ENCODE measurements around a stretch of chr7.

DNA sequence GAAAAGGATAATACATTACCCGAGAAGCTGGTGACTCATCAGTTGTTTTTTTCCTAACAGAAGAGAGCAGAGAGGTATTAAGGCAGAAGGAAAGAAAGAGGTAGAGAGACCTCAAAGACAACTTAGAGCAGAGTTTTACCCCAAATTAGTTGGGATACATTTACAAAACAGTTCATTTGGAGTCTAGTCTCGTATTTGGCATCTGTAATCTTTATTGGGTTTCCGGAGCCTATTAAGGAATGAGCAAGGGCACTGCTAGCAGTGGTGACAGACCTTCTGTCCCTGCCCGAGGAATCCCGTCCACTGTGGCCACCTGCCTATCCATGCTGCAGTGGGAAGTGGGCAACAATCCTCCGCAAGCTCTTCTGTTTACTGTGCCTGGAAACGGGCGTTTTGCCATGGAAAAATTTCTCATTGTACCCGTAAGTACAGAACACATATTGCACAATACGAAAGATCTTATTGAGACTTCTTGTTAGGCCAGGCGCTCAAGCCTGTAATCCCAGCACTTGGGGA is 169.9 kb upstream of the MKLN1 start:
- RRBS: no CpG with 5 or more reads among the region's 11 CpGs

DNA sequence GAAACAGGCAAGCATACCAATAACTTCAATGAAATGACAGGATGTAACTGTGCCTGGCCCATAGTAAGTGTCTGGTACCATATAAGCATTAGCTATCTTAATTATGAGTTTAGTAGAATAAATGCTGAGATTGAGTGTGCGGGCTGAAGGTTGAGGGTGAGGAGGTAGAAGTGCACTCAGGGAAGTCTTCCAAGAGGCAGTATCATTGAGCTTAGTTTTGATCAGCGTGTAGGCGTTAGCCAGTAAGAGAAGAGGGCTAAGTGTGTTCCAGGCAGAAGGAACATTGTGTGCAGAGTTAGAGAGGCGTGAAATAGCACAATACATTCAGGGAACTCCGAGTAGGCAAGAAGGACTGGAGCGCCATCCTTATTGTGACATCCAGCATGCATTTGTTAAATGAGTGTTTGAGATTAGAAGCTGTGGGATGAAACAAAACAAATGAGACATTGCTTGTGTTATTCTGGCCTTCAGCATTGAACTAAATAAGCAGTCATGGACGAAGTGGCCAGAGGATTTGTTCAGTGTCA is 140.9 kb upstream of the MKLN1 start:
- RRBS: no CpG with 5 or more reads among the region's 7 CpGs

DNA sequence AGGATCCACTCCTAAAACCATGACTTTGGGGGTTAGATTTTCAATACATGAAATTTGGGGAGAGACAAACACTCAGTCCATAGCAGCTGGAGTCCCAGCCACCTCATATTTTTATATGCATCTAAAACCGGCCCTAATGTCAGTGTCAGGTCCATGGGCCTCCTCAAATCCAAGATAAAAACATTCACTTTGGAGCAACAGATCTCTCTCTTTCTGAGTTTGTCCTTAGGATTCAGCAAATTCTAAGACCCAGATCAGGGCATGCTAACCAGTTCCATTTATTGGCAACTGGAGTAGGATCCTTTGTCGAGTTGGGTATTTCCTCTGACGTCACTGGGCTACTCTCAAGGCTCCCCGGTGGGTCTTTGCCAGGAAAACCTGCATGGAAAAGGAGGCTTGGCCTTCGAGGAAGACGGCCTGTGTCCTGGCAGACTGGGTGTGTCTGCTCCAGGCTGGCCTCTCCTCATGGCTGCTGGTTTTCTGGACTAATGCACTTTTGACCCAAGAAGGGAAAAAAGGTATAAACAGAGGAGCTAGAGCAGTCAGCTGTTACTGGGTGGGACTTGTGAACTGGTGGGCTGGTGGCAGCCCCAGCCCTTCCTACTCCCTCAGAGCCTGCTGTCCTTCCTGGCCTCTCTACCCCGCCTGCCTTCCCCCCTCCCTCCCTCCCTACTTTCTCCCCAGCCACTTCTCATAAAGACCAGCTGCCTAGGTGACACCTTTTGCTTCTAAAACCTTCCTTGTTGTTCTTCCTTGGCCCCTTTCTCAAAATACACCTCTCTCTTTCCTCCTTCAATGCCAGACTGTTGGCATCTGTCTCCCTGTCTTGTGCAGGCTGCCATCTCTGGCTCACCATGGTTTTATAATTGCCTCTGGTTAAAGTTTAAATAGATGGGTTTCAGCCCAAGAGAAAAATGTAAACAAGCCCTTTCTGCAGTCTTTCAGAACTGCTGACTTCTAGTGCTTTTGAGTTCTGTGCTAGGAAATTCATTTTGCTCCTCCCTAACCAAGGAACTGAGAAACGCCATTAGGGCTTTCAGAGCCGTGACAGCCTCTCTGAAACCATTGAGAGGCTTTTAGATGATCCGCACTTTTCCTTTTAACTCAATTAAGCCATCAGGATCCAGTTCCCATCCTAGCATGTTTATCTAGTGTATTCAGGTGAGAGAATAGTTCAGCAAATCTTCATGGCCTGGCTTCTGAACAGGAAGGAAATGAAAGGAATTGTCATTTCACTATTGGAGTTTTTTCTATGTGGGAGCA is 101.9 kb upstream of the MKLN1 start:
- RRBS: no CpG with 5 or more reads among the region's 10 CpGs

- RRBS: no CpG with 5 or more reads among the region's 17 CpGs
These were observed 54.5 kb downstream of the PODXL start for GRCh38 chr7:131501617-131502737.

GRCh38 chr7:131554367-131554914 is 2.0 kb downstream of the PODXL start:
- RRBS: no CpG with 5 or more reads among the region's 4 CpGs

DNA sequence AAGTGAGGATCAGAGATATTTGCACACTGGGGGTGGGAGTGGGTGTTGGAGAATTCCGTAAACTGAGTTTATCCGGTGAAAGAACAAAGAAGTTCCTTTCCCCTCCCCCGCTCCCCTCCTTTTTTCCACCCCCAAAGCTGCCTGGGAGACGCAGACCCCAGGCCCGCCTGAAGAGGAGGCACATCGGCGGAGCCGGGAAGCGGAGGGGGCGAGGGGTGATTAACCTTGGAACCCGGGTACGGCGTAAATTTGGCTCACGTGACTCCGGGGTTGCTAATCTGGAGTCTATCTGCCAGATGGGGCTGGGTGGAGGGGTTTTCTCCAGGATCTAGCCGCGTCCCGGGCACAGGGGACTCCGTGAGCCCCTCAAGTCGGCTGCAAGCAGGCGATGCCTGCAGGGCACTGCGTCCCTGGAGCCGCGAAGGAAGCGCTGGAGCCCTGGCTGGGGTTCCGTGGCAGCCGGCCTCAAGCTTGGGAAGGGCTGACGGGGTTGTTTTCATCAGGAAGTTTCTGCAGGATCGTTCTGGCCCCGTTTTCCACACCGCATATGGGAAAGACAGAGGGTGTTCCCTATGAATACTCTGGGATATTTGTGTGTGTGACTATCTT is 1.5 kb upstream of the PODXL start:
- RRBS: 4% methylated on average over 6 of the region's 31 CpGs

DNA sequence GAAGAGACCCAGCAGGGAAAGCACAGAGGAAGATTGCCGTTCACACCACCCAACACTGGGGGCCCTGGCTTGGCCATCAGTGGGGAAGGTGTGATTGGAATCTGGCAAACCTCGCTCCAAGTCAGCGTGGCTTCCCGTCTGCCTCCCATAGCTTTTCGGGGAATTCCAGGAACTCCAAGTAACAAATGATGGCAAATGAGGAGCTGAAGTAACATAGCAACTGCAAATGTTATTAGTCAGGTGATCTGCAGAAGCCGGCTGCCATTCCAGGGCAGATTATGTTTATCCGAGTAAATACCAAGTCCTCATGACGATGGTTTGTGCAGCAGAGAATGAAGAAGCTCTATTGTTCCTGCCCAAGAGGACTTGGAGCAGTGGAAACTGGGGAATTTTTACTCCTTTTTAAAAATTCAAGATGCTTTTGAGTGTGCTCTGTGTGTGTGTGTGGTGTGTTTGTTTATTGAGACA is 270.5 kb upstream of the PODXL start:
- RRBS: no CpG with 5 or more reads among the region's 8 CpGs

GRCh38 chr7:131945400-131945940 is 389.0 kb upstream of the PODXL start:
- RRBS: 4% methylated on average over 16 of the region's 41 CpGs

DNA sequence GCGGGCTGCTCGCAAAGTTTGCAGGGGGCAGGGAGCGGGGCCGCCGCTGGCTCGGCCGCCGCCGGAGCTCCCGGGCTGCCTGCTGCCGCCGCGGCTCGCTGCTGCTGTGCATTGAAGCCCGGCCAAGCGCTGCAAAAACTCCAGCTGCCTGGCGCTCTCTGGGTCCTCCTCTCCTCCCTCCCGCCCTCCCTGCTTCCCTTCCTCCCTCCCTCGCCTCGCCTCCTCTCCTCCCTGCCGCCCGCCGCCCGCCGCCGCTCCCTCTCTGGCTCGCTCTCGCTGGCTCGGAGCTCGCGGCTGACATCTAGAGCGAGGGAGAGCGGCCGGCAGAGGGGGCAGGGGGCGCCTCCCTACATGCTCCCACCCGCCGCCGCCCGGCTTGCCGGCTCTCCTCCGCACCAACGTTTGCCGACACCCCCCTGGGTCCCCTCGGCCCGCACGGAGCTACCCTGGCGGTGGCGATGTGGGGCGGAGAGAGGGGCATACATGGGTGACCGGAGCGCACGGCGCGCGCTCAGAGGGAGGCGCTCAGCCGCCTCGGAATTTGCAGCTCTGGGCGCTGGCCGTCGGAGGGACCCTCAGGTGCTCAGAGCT is 1.0 kb upstream of the PLXNA4 start:
- RRBS: 1% methylated on average over 21 of the region's 61 CpGs

DNA sequence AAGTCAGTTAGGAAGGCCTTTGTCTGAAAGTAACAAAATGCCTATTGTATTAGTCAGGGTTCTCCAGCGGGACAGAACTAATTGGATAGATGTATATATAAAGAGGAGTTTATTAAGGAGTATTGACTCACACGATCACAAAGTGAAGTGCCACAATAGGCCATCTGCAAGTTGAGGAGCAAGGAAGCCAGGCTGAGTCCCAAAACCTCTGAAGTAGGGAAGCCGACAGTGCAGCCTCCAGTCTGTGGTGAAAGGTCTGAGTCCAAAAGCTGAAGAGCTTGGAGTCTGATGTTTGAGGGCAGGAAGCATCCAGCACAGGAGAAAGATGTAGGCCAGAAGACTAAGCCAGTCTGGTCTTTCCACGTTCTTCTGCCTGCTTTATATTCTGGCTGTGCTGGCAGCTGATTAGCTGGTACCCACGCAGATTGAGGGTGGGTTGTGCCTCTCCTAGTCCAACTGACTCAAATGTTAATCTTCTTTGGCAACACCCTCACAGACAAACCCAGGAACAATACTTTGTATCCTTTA is 14.1 kb upstream of the PLXNA4 start:
- RRBS: no CpG with 5 or more reads among the region's 5 CpGs

DNA sequence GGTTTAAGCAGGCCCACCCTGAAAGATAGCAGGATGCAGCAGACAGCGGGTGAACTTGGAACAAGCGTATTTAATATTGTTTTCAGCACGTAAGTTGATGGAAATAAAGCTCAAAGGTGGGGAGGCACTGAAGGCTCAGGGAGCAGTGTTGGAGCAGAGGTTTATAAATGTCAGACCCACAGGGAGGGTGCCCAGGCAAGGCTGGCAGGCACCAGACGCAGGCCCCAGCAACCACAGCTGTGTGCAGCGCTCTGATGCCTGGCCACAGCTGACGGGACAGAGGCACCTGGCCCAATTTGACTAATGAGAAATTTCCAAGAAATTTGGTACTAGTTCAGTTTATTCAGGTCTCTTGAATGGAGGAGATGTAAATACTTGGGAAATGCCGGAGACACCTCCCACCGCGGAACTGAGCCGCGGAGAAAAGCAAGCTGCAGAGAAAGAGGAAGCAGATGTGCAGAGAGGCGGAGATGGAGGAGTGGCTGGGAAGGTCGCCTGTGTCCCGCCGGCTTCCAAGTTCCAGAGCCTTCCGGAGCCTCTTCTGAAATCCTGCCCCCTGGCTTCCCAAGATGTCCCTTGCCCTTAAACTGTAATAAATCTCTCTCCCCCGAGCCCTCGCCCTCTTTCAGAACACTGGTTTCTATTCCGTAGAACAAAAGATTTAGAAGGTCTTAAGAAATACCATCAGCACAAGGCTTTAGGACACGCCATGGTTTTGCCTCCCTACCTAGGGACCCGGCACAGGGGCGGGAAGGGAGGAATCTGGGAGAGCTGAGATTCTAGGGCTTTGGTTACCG is 38.3 kb upstream of the PLXNA4 start:
- RRBS: 10% methylated on average over 3 of the region's 23 CpGs

DNA sequence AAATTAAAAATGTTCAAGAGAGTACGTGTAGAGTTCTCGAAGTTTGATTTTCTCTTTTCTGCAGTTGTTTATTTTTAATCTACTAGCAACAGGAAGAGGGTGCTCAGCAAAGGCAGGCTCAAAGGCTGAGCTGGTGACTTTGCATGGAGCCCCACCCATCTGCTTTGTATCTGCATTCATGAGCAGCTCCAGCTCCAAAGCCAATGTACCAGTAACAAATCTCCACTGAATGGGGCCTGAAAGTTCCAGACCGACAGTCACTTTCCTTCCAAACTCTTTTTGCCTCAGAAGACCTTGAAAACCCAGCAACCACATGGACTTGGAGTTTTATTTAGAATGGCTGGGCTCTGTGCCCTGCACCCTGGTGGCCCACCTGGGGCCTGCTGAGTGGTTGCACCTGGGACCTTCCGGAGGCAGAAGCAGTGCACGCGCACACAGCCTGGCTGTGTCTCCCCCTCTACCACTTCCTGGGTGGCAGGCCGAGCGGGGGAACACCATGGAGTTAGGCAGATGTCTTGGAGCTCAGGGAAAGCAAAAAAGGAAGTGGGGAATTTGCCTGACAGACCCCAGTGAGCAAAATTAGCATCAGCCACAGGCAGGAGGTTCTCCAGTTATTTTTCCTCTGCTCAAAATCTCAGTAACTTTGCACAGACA is 195.1 kb upstream of the PLXNA4 start:
- RRBS: no CpG with 5 or more reads among the region's 8 CpGs

DNA sequence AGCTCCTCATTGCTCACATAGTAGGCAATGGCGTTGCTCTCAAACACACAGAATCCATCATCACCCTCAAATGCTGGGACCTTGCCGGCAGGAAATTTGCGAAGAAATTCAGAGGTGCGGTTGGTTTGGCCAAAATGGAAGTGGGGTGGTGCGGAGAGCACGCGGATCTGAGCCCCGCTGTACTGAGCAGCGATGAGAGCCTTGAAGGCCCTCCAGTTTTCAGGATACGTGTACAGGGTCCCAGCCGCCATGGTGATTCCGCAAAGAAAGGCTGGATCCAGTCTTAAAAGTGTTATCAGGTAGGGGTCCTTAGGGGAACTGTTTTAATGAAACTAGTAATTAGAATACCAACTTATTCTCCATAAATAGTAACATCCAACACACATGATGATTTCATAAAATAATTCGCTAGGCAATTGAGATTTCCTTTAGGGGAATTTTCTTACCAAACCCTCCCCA is 46.2 kb downstream of the CHCHD3 start:
- RRBS: no CpG with 5 or more reads among the region's 13 CpGs

DNA sequence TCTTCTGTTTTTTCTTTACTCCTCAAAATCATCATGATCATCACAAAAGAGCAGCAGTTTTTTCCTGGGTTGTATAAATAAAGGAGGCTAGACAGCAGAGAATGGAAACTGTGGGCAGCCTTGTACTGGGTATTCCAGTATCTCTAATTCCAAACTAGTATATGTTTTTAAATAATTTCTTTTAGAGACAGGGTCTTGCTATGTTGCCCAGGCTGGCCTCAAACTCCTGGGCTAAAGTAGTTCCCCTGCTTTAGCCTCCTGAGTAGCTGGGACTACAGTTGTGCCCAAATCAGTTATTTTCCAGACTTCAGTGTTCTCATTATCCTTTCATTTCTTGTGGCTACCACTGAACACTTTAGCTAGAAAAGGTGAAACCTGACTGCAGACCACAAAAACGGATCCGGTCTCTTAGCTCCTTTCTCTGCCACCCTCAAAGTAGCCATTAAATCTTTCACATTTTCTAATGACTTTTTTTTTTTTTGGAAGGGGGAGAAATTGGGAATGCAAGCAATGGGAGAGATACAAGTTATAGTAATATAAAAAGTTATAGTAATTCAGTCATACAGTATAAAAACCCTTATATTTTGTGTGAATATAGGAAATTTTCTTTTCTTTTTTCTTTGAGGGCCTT is 412.0 kb upstream of the LRGUK start:
- RRBS: no CpG with 5 or more reads among the region's 2 CpGs

DNA sequence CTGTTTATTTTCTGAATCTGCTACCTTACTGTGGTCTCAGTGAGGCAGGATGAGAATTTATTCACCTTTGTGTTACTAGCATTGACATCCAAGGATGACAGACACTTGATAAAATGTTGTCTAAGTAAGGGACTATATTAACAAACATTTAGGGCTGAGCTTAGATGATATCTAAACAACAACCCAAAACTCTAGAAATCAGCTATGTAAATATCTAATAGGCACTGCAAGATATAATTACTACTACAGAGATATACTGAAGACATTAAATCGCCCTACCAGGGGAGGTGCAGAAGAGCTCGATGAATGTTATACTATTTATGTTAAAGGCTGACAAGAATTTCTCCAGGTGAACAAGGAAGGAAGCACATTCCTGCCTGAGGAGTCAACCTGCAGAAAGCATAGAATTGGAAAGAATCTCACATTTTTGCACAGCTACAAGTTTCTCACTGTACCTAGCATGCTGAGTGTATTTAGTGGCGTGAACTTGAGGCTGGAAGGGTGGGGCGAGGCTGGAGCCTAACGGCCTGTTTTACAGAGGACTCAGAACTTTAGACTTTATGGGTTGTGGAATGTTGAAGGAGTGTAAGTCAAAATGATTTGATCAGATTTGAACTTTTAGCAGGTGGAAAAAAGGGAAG is 373.7 kb upstream of the LRGUK start:
- RRBS: no CpG with 5 or more reads among the region's 5 CpGs

GRCh38 chr7:134366434-134366889 is 49.7 kb upstream of the SLC35B4 start:
- RRBS: no CpG with 5 or more reads among the region's 1 CpG

DNA sequence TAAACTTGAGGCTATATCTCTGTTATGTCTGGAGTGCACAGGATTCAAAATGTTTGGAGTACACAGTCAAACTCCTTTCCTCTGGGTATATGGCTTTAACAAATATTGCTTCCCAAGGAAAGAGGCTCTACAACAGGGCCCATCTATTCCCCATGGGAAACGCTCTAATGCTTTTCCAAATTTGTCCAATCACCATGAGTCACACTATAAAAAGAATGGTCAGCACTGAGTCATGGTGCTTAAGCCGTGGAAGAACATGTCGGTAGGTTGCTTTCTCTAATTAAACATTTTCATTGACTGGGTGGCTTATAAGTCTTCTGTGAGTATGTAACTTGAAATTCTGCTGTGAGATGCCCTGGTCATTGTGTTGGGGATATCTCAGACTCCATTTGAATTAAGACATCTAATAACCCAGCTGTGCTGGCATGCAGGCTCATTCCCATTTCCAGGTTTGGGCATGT is 11.5 kb upstream of the AKR1B10 start:
- RRBS: no CpG with 5 or more reads among the region's 3 CpGs

DNA sequence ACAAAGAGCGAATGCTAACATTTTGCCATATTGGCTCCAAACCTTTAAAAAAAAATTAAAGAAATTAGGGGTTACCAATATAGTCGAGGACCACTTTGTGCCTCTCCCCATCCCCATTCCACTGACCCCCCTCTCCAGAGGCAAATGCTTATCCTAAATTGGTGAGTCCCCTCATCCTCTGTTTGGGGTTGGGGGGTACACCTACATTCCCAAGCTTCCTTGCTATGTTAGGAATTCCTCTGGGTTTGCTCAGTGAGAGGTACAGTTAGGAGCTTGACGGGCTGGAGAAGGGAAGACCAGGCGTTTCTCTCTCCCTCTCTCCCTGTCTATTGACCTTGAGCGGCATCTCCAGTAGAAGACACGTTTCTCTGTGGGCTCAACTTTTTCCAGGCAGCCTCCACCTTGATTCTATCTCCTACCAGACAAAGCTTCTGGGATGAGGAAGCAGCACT is 6.7 kb upstream of the AKR1B15 start:
- RRBS: no CpG with 5 or more reads among the region's 6 CpGs

DNA sequence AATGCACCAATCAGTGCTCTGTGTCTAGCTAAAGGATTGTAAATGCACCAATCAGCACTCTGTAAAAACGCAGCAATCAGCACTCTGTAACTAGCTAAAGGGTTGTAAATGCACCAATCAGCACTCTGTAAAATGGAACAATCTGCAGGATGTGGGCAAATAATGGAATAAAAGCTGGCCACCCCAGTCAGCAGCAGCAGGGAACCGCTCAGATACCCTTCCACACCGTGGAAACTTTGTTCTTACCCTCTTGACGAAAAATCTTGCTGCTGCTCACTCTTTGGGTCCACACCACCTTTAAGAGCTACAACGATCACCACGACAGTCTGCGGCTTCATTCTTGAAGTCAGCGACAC is 16.0 kb downstream of the AKR1B15 start:
- RRBS: no CpG with 5 or more reads among the region's 8 CpGs